Neural cell (in vitro differentiated cells): ENCODE measurements around a stretch of chr9.

DNA sequence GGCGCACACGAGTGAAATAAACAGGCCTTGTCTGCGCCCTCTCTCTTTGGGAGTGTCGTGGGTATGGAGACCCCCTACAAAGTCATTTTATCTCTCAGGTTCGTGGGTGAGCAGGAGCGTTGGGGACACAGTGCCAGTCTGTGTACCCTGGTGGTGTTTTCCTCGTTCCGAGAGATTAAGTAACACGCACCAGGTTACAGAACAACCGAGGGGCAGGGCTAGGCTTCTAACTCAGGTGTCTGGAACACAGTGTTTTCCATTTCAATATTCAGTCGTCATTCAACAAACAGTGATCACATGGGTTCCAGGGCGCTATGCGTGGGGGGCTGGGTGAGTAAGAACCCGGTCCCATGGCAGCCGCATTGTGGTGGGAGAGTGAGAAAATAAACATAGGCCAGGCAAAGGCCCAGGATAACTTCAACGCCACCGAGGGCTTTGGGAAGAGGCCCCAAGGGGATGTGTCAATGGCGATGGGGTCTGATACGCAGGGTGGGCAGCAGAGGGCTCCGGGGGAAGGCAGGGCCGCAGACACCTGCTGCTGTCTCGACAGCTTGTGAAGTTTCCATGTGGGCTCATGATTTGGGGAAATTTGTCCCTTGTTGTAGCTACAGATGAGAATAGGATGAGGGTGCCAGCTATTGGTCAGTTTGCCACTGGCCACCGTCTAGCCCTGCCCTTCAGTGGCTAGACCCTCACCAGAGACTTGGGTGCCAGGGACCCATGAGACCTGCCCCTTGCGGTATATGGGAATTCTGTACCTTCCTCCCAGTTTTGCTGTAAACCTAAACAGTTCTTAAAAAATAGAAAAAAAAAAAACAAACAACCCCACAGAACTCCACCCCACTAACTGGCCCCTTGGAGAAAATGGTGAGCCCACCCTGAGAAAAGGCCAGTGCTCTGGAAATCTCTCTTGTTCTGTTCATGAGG is 84.6 kb downstream of the WDR5 start:
- RAMPAGE, long total RNA = no peak

DNA sequence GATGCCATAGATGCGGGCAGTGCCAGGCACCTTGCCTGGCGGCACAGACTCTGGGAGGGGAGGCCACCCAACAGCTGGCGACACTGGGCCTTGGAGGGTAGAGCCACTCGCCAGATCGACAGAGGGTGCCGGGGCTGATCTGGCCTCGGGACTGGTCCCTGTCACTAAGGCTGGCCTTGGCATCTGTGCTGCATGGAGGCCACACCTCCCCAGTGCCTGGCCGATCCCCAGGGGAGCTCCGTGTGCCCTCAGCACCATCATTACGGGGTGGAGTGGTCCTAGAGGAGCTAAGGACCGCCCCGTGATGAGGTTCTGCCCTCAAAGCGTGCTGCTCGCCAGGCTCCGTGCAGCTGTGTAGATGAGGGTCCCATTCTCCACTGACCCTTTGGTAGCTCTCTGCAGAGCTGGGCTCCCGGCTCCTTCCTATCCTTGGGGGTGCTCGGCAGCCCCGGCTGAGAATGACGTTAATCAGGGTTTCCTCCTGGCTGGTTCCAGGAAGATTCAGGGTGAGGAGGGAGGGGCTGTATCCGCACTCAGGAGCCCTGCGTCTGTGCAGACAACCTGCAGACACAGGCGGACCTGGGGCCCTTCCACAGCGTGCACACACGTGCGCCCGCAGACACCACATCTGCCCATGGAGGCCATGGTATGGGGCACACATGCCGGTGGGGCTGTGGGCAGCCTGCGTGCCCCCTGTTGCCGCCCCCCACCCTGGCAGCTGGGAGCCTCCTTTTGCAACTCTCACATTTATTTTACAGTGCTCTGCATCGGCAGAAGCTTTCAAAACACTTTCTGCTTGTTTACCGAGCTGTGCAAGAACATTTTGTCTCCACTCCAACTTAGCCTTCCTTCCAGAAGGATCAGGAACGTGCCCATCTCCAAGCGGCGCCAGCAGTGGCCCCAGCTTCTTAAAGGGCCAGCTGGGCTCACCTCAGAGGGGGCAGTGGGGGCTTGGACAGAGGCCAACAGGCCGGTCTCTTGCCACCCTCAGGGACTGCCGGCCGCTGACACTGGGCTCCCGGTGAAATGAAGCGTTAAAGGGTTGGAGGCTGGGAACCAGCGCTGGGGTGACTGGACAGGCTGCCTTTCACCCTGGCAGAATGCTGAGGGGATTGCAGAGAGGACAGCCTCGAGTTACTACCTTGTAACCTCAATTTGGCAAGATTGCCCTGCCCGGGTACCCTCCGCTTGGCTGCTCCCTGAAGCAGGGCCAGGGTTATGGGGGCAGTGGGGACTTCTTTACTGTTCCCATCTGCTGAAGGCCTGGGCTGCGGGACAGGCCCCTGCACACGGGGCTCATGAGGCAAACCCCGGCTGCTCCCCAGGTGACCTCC is 95.2 kb downstream of the WDR5 start:
- RAMPAGE, long total RNA = no peak

GRCh38 chr9:134264912-134265675 is 61.2 kb upstream of the RXRA start:
- RAMPAGE, long total RNA = no peak

GRCh38 chr9:134293247-134294194 is 32.7 kb upstream of the RXRA start:
- RAMPAGE, long total RNA = no peak

GRCh38 chr9:134323247-134323461 is 3.1 kb upstream of the RXRA start:
- RAMPAGE, long total RNA = no peak

GRCh38 chr9:134325059-134325793 is 1.0 kb upstream of the RXRA start:
- RAMPAGE, long total RNA = no peak

GRCh38 chr9:134331284-134331943 is 5.2 kb downstream of the RXRA start:
- RAMPAGE, long total RNA = no peak

DNA sequence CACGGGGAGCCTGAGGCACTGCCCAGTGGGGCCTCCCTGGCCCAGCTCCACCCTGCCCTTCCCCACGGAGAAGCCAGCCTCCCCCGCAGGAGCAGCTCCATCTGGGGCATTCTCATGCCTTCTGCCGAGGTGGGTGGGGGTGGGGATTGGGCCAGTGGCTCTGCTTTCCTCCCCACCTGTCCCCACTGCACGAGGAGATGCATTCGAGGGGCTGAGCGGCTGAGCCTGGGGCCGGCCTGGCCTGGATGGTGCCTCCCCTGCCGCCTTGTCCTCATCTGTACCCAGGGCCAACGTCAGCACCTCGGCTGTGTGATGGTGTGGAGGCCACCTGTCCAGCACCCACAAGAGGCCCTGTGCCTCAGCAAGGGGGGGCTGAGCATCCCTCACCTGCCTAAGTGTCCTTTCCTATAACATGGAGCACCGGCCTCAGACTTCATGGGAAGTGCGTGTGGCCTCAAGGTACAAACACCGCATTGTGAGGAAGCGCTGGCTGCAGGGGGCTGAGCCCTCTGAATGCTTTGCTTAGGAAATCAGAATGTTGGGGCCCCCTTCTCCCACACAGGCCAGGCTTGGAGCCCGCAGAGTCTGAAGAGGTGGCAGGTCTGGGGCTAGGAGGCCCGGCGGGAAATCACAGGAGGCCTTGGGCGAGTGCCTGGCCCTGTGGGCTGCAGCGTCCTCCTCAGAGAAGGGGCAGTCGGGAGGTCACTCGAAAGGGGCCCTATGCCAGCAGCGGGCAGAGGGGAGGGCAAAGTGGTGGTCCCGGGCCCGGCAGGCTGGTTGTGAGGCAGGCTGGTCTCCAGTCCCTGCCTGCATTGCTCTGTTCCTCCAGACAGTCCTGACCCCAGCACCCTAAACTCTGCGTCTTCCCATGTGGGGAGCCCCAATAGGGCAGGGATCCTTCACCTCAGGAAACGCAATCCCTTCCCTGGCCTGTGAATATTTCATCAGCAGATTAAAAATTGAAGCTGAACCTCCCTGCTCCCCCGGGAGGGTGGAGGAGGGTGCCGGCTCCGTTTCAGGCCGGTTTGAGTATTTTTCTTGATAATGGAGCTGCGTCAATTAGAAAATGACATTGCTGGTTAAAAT is 24.7 kb downstream of the RXRA start:
- RAMPAGE, long total RNA = no peak

- RAMPAGE, long total RNA = no peak
Measured at GRCh38 chr9:134357560-134358458, 31.6 kb downstream of the RXRA start.

- RAMPAGE, long total RNA = no peak
Measured at GRCh38 chr9:134373674-134373867, 47.3 kb downstream of the RXRA start.

- RAMPAGE, long total RNA = no peak
Measured at GRCh38 chr9:134378828-134379581, 52.8 kb downstream of the RXRA start.

GRCh38 chr9:134420765-134421366 is 94.6 kb downstream of the RXRA start:
- RAMPAGE, long total RNA = no peak

DNA sequence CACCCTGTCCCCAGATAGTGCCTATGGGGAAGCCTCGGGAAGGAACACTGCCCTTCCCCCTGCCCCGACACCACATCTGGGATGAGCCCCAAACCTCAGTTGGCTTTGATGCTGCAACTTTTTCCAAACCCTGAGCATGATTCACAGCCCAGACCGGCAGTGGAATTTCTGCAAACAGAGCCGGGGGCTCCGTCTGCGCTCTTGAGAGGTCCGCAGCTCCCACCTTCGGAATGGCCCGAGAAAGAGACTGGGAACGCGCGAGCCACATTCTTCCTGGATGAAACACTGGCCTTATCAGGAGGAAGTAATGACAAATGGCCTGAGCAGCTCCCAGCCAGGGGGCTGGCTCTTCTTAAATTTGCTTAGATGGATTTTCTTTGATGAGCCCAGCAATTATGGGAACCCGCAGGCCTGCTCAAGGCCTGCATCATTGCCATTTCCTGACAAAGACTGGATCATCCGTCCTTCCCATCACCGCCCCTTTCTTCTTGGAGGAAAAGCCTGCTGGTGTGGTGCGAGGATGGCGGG is 39.0 kb upstream of the COL5A1 start:
- RAMPAGE, long total RNA = no peak

DNA sequence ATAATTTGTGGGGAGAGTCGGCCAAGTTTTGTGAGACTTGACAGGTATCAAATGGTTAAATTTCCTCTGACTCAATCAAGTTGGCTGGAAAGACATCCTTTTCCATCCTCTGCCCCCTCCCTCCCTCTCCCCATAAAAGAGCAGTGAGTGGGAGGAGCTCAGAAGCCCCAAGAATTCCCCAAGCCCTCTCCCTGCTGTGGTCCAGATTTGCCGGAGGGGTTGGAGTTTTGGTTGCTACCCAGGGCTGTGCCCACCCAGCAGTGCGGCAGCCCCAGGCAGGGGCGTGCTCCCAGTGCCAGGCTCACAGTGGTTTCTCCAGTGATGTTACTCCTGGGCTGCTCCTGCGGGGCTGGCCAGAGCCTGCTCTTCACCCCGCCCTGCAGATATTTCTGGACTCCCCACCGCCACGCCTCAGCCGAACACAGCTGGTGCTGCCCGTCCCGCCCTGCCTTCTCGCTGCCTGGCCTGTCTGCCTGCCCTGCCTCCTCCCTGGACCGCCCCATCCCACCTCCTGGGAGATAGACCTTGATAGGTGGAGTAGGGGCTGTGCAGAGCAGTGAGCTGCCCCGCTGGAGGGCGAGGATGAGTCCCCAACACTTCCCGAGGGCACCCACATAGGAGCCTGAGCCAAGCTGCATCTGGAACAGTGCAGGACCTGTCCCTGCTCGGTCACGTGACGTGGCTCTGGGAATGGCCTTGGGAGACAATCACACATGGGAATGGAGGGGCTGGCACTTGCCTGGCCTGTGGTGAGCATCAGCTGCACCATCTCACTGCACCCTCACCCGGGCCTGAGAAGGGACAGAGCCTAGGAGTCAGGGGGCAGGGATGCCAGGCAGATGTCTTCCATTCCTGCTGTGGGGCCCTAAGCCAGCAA is 3.5 kb downstream of the COL5A1 start:
- RAMPAGE, long total RNA = no peak

GRCh38 chr9:134827708-134828883 is 52.5 kb upstream of the FCN2 start:
- RAMPAGE, long total RNA = no peak

- RAMPAGE, long total RNA = no peak
Measured at GRCh38 chr9:134834589-134835412, 45.8 kb upstream of the FCN2 start.

GRCh38 chr9:134863718-134864640 is 16.6 kb upstream of the FCN2 start:
- RAMPAGE, long total RNA = no peak

GRCh38 chr9:135130167-135131102 is 43.0 kb downstream of the OLFM1 start:
- RAMPAGE, long total RNA = no peak

DNA sequence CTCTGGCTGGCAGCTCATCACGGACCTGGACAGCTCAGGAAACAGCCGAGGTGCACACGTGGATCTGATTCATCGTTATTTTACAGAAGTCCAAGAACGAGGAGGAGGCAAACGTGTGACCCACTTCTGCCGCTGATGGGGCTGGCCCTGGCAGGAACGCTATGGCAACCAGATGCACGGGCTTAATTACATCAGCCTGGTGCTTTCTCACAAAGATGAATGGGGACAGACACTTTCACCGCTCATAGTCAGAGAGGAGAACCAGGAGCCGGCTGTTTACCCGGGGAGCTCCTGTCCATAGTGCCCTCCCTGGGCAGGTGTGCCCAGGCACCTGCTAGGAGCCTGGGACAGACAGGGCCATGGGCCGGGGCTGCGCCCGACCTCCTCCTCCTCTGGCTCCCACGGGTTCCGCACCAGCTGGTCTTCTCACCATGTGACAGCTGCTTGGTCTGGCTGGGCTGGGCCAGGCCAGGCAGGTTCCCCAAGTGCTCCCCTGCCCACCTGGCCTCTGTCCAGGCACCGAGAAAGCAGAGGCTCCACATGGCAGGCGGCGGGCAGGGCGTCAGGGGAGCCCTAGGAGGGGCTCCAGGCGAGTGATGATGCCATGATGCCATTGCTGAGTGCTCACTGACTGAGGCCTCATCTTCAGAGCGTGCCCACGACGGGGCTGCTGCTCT is 59.9 kb downstream of the OLFM1 start:
- RAMPAGE, long total RNA = no peak

GRCh38 chr9:135373530-135373942 is 106.0 kb upstream of the PPP1R26 start:
- RAMPAGE, long total RNA = no peak